Kidney epithelial cell (primary cell): Measurements from ENCODE around the gene PALM3.

GRCh38 chr19:13094679-13095295, 7.9 kb downstream of the LYL1 start:
- RAMPAGE, long total RNA: no peak
- RRBS: no CpG with 5 or more reads among the region's 15 CpGs

GRCh38 chr19:13164368-13165142, 14.3 kb downstream of the IER2 start:
- RAMPAGE, long total RNA: no peak
- RRBS: no CpG with 5 or more reads among the region's 19 CpGs

DNA sequence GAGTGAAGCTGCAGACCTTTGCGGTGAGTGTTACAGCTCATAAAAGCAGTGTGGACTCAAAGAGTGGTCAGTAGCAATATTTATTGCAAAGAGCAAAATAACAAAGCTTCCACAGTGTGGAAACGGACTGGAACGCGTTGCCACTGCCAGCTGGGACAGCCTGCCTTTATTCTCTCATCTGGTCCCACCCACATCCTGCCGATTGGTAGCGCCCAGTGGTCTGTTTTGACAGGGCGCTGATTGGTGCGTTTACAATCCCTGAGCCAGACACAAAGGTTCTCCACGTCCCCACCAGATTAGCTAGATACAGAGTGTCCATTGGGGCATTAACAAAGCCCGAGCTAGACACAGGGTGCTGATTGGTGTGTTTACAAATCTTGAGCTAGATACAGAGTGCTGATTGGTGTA, 35.8 kb downstream of the IER2 start:
- RAMPAGE, long total RNA: no peak
- RRBS: no CpG with 5 or more reads among the region's 10 CpGs

DNA sequence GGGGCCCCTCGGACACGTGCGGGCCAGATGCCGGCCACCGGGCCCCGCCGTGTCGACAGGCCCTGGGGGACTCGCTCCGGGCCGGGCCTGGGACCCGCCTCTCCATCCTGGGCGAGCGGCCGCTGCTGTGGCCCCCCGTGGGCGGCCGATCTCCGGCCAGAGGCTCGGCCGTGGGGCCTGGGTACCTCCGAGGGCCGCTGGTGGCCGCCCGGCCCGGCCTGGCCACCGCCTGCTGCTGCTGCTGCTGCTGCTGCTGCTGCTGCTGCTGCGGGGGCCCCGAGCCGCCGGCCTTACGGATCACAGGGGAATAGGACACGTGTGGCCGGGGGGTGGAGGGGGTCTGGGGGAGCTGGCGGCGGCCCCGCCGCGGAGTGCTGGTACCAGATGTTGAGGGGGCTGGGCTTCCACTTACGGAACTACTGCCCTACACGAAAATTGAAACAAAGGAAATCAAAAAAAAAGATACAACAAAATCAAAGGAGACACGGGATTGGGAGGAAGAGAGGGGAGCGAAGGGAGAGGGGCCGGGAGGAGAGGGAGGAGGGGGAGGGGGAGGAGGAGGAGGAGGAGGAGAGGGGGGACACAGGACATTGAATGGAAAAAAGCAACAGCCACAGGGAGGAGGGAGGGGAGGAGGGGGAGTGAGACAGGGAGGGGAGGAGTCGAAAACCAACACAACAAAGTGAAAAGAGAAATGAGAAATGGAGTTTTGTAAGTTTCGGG, 57.6 kb downstream of the IER2 start:
- RAMPAGE, long total RNA: no peak
- RRBS: 23% methylated on average over 27 of the region's 46 CpGs

DNA sequence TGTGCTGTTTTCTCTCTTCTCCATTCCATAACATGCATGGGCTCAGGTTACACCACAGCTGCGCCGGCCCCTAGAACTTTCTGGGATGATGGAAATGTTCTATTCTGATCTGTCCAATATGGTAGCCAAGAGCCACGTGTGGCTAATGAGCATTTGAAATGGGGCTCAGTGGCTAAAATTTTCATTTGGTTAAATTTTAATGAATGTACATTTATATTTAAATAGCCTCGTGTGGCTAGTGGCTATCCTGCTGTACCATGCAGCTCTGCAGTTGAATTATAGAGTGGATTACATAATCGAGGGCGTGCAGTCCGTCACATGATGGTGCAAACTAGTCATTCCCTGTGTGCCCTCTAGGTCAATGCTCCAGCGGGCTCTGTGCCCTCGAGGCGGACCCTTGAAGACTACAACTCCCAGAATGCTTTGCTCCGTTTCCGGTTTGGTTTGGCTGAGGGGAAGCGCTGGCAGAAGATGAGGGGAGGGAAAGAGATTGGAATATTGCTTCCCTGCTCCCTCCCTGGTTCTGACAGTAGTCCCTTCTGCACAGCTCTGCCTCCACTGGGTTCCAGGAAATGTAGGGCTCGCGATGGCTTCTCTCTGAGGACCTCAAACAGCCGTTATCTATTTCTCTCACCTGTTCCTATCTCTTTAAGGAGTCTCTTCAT, 109.8 kb downstream of the CACNA1A start:
- RAMPAGE, long total RNA: no peak
- RRBS: no CpG with 5 or more reads among the region's 16 CpGs

DNA sequence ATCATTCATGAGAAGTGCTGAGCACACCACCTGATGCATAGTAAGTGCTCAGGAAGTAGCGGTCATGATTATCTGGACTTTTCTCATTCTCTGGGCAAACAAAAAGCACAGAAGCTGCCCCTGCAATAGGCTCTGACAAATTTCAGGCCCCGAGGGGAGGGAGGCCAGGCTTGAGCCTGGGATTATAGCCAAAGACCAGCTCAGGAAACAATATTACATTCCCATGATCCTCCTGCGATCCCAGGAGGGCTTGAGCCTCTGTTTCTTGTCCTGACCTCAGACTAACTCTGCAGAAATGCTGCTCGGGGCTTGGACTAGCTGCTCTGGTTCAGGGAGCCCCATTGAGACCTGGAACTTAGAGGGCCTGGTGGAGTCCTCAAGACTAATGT, 107.5 kb downstream of the CACNA1A start:
- RAMPAGE, long total RNA: no peak
- RRBS: no CpG with 5 or more reads among the region's 4 CpGs

DNA sequence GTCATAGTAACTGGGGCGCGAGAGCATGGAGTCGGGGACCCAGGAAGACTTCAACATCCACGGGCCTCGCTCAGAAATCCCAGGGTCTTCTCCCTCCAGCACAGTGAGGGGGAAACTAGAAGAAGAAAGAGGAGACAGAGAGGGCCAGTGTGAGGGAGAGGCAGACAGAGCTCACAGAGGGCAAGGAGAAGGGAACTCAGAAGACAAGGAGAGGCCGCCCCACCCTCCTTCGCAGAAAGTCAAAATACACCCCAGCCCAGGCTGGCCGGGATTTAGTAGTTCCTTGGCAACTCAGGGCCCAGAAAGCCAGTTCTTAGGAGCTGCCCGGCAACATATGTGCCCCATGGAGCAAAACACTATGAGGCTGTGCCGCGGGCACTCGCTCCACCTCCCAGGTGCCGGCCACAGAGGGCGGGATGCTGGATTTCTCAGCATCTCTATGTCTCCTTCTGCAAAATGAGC, 93.7 kb upstream of the CACNA1A start:
- RAMPAGE, long total RNA: no peak
- RRBS: 19% methylated on average over 6 of the region's 14 CpGs

DNA sequence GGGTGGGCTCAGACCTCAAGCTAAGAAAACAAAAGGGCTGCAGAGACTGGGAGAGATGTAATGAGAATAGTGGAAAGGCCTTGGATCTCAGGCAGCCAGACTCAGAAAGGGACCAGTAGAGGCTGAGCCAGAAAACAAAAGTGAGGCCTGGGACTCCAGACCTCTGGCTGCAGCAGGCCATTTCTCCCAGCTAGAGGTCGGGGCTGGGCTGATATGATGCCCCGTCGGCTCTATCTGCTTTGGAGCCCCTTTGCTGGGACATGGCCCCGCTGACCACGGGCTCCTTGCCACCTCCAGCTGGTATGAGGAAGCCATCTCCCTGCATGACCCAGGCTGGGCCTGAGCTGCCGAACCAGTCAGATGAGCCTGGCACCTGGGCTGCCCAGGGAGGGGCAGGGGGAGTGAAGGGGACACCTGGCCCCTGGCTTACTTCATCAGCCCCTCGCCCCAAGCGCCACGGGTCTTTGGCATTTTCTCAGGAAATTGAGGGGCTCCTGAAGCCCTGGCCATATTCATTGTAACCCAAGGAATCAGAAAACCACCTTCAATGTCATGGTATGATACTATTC, 7.7 kb downstream of the ZSWIM4 start:
- RAMPAGE, long total RNA: no peak
- RRBS: no CpG with 5 or more reads among the region's 9 CpGs

DNA sequence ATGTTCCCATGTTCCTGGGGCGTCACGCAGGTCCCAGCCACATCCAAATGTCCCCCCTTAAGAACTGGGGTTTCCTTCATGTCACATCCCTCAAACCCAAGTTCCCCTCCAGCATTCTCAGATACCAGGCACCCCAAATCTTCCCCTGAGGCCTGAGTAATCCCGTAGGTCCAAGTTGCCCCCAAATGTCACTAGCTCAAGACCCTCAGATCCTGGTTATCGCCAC, 38.6 kb downstream of the ZSWIM4 start:
- RAMPAGE, long total RNA: no peak
- RRBS: no CpG with 5 or more reads among the region's 4 CpGs

DNA sequence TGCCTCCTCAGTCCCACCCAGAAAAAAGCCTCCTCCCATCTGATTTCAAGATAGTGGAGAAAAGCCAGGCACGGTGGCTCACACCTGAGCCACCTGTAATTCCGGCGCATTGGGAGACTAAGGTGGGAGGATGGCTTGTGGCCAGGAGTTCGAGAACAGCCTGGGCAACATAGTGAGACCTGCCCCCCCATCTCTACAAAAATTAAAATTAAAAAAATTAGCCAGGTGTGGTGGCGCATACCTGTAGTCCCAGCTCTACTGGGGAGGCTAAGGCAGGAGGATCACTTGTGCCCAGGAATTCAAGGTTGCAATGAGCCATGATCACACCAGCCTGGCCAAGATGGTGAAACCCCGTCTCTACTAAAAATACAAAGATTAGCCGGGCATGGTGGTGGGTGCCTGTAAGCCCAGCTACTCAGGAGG, 39.4 kb downstream of the ZSWIM4 start:
- RAMPAGE, long total RNA: no peak
- RRBS: no CpG with 5 or more reads among the region's 7 CpGs

- RAMPAGE, long total RNA: no peak
- RRBS: 7% methylated on average over 7 of the region's 20 CpGs
Observed at GRCh38 chr19:13836532-13837341, 40.2 kb upstream of the NANOS3 start.

GRCh38 chr19:13840327-13840998, 36.5 kb upstream of the NANOS3 start:
- RAMPAGE, long total RNA: no peak
- RRBS: no CpG with 5 or more reads among the region's 20 CpGs

- RAMPAGE, long total RNA: no peak
- RRBS: no CpG with 5 or more reads among the region's 9 CpGs
Observed at GRCh38 chr19:13985866-13986273, 20.2 kb downstream of the RFX1 start.

- RAMPAGE, long total RNA: no peak
- RRBS: 5% methylated on average over 4 of the region's 24 CpGs
Observed at GRCh38 chr19:14061324-14062534, at the start of gene PALM3. Gene PALM3 (minus strand): TSS chr19:14062076.

GRCh38 chr19:14089726-14090612, 4.4 kb upstream of the C19orf67 start:
- RAMPAGE, long total RNA: no peak
- RRBS: under 1% methylated on average over 74 of the region's 145 CpGs

- RAMPAGE, long total RNA: no peak
- RRBS: no CpG with 5 or more reads among the region's 19 CpGs
Observed at GRCh38 chr19:14116718-14117437, 684 bp downstream of the PRKACA start.

DNA sequence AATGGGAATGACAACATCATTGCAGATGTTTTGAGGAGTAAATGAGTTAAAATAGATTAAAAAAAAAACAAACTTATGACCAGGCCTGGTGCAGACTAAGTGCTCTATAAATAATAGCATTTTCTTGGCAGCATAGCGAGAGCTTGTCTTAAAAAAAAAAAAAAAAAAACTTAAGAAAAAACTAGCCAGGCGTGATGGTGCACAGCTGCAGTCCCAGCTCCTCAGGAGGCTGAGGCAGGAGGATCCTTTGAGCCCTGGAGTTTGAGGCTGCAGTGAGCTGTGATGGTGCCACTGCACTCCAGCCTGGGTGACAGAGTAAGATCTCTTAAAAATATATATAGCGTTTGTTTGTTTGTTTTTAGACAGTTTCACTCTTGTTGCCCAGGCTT, 1.5 kb upstream of the ADGRE5 start:
- RAMPAGE, long total RNA: no peak
- RRBS: no CpG with 5 or more reads among the region's 3 CpGs

GRCh38 chr19:14383429-14384760, 2.7 kb downstream of the ADGRE5 start:
- RAMPAGE, long total RNA: no peak
- RRBS: no CpG with 5 or more reads among the region's 17 CpGs

DNA sequence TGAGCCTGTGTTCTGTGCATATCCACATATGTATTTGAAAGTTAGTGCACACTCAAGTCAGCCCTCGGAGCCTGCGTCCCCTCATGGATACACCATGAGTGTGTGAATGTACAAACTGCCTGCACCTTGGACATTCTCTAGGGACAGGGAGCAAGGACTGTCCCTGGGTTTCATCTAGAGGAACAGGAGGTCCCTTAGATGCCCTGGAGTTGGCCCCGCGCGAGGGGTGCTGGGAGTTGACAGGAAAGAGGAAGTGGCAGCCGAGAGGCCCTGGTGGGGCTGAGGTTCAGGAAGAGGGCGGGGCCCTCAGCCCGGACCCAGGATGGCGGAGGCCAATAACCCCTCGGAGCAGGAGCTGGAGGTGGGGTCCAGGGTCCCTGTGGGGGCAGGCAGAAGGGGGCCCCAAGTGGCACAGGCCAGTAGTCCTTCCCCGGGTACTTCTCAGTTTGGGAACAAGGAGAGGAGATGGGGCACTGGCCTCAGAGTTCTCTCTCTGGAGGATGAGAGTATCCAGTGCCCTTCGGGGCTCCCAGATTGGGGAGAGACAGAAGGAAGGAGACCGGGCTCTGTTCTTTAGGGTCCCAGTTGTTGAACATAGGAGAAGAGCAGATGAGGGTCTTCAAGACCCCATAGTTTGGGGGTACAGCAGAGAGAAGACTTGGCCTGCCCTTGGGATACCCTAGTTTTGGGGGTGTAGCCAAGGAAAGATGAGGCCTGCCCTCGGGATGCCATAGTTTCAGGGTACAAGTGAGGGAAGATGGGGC, 7.0 kb downstream of the PKN1 start:
- RAMPAGE, long total RNA: no peak
- RRBS: no CpG with 5 or more reads among the region's 14 CpGs

DNA sequence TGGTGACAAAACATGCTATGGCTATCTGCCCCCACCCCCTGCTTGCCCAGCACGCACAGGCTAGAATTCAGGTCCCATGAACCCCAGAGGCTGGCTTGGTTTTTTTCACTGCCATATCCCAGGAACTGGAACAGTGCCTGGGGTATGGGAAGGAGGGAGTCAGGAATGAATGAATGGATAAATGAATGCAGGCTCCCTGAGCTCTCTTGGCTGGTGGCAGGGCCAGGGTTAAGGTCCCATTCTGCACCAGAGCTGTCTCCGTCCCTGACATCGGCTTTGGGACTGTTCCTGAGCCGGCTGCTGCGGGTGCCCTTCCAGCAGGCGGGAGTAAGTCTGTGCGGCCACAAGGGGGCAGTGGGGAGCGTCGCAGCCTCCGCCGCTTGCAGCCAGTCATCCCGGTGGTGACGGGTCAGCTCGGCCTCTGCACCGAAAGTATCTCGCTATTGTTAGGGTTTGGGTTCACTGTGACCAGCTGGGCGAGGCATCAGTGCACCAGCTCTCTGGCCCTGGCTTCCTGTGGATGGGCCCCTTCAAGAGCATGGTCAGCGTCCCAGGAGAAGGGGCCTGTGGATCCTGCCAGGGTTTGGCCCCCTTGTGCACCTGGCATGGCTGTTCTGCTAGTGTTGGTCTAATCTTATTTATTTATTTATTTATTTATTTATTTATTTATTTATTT, 15.2 kb downstream of the NDUFB7 start:
- RAMPAGE, long total RNA: no peak
- RRBS: no CpG with 5 or more reads among the region's 18 CpGs